GM23248 (cell line): ENCODE results near the gene RIOK1.

DNA sequence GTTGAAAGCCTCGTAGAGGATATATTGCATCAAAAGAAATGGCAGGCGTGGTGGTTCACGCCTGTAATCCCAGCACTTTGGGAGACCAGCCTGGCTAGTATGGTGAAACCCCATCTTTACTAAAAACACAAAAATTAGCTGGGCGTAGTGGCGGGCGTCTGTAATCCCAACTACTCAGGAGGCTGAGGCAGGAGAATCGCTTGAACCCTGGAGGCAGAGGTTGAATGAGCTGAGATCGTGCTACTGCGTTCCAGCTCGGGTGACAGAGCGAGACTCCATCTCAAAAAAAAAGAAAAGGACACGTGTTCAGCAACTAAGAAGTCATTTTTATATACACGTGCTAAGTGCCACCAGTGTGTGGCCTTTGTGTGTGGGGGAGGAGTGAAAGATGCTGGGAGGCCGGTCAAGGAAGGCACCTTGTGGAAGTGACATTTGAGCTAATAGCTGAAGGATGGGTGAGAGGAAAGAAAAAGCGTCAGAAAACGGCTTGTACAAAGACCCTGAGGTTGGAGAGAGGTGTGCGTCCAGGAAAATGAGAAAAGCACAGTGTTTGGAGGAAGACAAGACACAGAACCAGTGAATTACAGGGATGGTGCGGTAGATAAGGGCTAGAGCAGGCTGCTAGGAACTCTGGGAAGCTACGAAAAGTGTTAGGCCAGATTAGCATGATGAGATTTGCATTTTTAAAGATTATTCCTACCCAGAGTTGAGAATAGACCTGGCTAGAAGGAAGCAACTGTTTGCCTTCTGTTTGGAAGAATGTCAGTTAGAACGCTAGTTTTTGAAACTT, 11.5 kb downstream of the RREB1 start:
- RAMPAGE, long total RNA: no peak

DNA sequence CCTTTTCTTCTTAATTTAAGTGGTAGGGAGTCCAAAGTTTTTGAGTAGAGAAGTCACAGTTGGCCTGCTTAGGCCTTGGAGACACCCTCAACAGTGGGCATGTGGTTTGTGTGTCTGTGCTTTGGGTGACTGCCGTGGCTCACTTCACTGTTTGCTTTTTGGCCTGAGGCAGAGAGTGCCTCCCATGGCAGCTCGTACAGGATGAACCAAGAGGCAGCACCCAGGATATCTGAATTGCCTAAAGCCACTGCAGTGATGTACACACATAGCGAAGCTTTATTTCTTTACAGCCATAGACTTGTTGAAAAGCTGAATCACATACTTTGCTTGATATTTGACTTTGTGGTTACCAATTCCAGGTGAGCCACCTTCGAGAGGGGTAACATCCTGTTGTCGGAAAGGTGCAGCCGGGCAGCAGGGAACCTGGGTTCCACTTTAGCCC, 21.6 kb downstream of the RREB1 start:
- RAMPAGE, long total RNA: no peak

GRCh38 chr6:7136574-7137266, 29.0 kb downstream of the RREB1 start:
- RAMPAGE, long total RNA: no peak

DNA sequence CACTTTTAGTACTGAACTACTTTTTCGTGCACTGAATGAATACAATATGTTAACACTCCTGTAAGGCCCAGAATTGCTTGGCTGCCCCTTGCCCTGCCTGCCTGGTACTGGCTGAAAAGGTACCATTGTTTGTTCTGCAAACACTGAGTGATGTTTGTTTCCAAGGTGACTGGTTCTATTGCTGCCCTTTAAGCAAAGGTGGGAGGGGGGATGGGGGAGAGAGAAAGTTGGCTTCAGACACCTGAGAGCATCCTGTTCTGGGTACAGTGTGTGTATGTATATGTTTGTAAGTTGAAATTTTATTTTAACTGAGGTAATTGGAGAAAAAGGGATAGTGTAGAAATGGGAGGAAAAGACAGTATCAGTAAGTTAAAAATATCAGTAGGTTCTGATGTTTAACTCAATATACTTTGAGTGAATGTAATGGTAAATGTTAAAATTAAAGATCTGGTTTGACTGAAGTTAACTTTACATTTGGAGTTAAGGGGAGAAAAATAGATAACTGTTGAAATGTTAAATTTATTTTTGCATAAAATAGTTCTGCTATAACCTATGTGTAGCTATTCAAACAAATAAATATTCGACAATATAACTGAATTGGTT, 31.4 kb downstream of the RREB1 start:
- RAMPAGE, long total RNA: no peak

DNA sequence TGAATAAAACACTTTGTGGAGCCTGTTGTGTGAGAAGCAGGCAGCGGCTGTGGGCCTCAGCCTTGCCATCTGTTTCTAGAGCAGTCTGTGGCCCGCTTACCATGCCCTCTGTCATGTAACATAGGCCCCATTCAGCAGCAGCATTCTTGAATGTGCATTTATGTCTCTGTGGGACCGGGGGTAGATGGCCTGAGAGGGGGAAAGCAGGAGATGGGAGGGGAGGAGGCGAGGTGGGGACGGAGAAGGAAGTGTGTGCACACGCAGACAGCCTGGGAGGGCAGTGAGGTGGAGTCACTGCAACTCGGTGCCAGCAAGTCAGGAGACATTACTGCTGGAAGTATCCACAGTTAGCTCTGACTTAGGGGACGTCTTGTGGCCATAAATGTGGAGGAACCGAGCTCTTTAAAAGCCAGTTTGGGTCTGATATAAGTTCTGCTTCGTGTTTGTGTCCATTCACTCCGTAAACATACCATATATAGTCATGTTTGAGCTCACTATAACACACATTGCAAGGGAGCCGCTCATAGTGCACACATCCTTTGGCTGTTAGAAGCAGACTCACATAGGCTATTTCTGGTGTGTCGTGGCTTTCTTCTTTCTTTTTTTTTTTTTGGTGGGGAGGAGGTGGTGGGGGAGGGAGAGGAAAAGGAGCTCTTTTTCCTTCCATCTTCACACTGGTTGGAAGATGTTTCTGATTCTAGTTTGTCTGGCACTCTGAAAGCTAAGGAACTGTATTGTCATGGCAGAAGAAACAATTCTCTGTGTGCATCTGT, 38.6 kb downstream of the RREB1 start:
- RAMPAGE, long total RNA: no peak

DNA sequence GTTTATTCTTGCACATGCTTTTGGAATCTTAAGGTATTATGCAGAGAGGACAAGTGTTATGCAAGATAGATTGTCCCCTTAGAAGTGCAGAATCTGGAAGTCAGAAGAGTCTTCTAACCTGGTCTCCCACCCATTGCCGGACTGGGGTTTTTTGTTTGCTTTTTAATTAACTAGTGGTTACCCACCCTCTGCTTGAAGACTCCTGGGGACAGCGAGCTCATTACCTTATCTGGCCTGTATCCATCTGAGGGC, 60.5 kb downstream of the RREB1 start:
- RAMPAGE, long total RNA: no peak

DNA sequence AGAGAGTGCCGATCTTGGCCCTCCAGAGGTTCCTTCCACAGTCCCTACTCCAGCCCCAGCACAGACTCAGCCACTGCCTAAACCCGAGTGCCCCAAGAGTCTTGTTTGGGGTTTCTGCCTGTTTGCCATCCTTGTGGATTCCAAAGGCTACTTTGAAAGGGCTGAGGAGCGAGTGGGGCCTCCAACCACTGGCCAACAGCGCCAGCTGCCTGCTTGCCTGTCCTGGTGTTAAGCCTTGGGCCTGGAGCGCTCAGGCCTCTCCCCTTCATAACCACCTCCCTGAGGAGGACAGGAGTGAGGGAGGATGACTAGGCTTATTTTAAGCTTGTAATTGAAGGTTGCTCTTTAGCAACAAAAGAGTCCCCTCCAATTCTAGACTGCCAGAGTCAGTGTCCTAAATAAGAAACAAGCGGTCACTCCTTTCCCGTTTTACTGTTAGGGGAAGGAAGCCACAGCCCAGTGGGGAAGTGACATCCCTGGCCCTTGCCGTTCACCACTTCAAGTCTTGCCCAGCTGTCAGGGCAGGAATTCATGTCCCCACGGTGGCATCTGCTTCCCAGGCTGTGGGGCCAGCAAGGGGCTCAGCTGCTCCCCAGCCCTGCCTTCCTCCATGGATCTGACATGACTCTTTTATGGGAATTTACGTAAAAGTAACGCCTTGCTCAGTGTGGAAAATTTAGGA, 58.0 kb downstream of the SSR1 start:
- RAMPAGE, long total RNA: no peak

DNA sequence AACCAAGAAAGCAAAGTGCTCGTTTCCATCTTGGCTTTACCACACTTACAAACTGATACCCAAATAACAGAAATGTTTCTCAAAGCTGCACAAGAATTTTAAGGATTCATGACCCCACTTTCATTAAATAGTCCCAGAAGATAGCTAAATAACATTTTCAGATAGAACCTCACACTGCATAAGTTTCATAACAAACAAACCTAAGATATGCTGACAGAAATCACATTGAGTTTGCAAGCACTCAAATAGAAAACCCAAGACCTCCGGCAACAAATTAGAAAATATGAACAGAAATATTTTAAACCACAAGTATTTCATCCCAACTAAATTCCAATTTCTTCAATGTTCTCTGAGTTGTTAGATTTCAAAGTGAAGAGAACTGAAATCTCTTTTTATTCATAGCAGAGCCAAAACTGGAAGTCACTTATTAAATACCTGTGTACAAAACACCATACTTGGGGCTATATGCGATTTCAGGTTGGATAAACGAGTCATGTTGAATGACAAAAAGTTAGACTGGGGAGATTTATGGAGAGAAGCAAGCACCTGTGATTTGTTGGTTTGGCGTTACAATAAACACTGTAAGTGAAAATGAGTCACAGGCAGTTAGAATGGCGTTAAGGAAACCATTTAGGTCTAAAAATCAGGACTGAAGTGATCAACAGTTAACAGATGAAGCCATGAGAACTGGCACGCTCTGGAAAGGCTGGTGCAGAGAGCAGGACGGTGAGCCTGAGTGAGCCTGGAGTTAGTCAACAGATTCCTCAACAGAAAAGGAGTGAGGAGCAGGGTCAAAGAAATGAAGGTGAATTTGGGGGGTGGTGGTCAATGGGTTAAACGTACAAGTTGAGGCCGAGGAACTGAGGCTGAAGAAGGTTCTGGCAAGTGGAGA, 31.5 kb downstream of the SSR1 start:
- RAMPAGE, long total RNA: no peak

GRCh38 chr6:7389591-7390502, at the start of gene RIOK1:
TSS of gene RIOK1 (plus strand) at chr6:7389808.
- RAMPAGE, long total RNA: start-site peak on the plus strand at chr6:7389812-7389866, 24 and 93 reads in 2 replicates

- RAMPAGE, long total RNA: no peak
Measured at GRCh38 chr6:7505079-7506190, 36.0 kb upstream of the DSP start.

DNA sequence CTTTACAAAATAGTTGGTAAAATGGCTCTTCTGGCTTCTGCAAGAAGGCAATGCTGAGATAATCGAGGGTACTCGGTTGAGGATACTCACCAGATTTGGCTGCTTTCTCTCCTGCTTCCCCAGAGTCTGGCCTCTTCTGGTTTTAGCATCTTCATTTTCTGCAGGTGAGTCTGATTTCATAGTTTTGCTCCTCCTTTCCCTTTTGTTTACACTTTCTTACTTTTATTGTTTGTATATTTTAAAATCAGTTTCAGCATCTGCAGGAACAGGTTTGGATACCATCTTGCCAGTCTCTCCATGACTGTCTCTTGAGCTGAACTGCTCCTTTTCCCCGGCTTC, 22.0 kb upstream of the DSP start:
- RAMPAGE, long total RNA: no peak

- RAMPAGE, long total RNA: start-site peak on the minus strand at chr6:7542355-7542425, 15 and 19 reads in 2 replicates
Measured at GRCh38 chr6:7542187-7542720, 783 bp downstream of the DSP start.

- RAMPAGE, long total RNA: no peak
Measured at GRCh38 chr6:7546776-7547610, 5.5 kb downstream of the DSP start.

- RAMPAGE, long total RNA: no peak
Measured at GRCh38 chr6:7568970-7569634, 20.9 kb upstream of the SNRNP48 start.

- RAMPAGE, long total RNA: no peak
Measured at GRCh38 chr6:7582532-7583383, 7.2 kb upstream of the SNRNP48 start.

DNA sequence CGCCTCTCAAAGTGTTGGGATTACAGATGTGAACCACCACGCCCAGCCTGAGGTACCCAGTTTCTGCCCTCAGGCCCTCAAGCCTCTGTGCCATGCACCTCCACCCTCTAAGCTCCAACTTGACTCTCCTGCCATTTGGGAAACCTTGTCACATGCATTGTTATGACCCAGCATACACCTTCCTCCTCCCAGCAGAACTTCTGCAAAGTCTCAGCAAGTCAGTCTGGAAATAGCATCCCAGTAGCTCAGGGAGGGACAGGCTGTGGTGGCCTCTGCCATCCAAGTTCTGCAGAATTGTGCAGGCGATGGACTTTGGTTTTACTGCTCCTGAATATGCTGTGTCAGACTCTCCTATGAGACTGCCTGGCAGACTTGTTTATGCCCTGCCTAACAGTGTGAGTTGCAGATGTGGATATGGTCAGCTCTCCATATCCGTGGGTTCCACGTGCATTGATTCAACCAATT, 52.7 kb downstream of the SNRNP48 start:
- RAMPAGE, long total RNA: no peak

GRCh38 chr6:7763317-7763664, 37.4 kb downstream of the BMP6 start:
- RAMPAGE, long total RNA: no peak

GRCh38 chr6:7906881-7907562, 3.6 kb downstream of the TXNDC5 start:
- RAMPAGE, long total RNA: no peak

- RAMPAGE, long total RNA: no peak
Measured at GRCh38 chr6:8080318-8080852, 16.2 kb upstream of the BLOC1S5 start.

DNA sequence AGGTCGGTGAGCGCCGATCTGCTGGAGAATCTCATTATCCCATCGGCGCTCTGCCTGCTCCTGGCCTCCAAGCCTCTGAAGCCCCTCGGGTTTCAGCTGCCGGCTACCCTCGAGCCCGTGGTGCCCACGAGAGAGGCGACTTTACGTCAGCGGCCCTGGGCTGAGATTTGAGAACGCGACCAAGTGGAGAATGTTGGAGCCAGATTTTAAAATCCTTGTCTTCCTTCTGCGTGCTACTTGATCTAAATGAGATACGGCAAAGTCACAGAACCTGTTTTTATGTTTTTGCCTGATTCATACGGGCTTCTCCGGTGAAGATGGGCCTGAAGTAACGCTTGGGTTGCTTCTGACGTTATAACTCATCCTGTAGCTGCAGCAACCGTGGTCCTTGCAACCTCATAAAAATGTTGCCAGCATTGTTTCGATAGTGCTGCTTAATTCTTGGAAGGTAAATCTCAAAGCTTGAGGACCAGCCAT, 424 bp upstream of the SLC35B3 start:
- RAMPAGE, long total RNA: no peak